ENCODE measurements around a stretch of chr14.

- PRO-cap, 5 experiments: no peak in any of the 5 experiments
- RAMPAGE, long total RNA, 2 experiments: no peak in any of the 2 experiments
- RRBS: no CpG with 5 or more reads among the region's 34 CpGs
Measured at GRCh38 chr14:104389727-104390504, 189.6 kb upstream of the C14orf180 start.

- PRO-cap, 5 experiments: peak in 1 of 5 experiments; most common plus-strand start chr14:104567581 (in 1)
- RAMPAGE, long total RNA, 2 experiments: no peak in any of the 2 experiments
- RRBS: 27% methylated on average over 4 of the region's 21 CpGs
Measured at GRCh38 chr14:104567296-104567942, 12.1 kb upstream of the C14orf180 start.

- PRO-cap, 5 experiments: peak in 2 of 5 experiments; most common minus-strand start chr14:104650395 (in 2)
- RAMPAGE, long total RNA, 2 experiments: no peak in any of the 2 experiments
- RRBS: 5% methylated on average over 15 of the region's 58 CpGs
Measured at GRCh38 chr14:104649775-104650819, 39.3 kb upstream of the INF2 start.

DNA sequence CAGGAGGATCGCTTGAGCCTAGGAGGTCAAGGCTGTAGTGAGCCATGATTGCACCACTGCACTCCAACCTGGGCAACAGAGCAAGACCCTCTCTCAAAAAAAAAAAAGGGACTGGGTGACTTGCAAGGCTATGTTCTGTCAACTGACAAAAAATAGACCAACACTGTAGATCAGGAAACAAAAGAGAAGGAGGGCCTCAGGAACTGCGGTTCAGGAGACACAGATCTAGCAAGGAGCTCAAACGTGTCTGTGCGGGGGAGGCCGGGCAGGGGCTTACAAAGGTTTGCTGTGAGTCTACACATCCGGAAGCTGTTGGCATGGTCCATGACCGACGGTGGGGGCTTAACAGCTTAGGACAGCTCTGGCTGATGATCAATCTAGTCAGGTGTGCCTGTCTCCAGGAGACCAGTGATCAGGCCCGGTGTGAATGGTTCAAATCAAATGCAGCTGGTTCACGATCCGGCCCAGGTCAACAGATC lies 31.6 kb upstream of the INF2 start:
- PRO-cap, 5 experiments: no peak in any of the 5 experiments
- RAMPAGE, long total RNA, 2 experiments: no peak in any of the 2 experiments
- RRBS: 2% methylated on average over 4 of the region's 11 CpGs

GRCh38 chr14:104676699-104677169 lies 12.7 kb upstream of the INF2 start:
- PRO-cap, 5 experiments: no peak in any of the 5 experiments
- RAMPAGE, long total RNA, 2 experiments: no peak in any of the 2 experiments
- RRBS: no CpG with 5 or more reads among the region's 17 CpGs

GRCh38 chr14:104701419-104701815 lies 12.0 kb downstream of the INF2 start:
- PRO-cap, 5 experiments: no peak in any of the 5 experiments
- RAMPAGE, long total RNA, 2 experiments: no peak in any of the 2 experiments
- RRBS: no CpG with 5 or more reads among the region's 37 CpGs

- PRO-cap, 5 experiments: no peak in any of the 5 experiments
- RAMPAGE, long total RNA, 2 experiments: no peak in any of the 2 experiments
- RRBS: 75% methylated on average over 7 of the region's 15 CpGs
Measured at GRCh38 chr14:104706767-104707191, 17.2 kb upstream of the ADSS1 start.

DNA sequence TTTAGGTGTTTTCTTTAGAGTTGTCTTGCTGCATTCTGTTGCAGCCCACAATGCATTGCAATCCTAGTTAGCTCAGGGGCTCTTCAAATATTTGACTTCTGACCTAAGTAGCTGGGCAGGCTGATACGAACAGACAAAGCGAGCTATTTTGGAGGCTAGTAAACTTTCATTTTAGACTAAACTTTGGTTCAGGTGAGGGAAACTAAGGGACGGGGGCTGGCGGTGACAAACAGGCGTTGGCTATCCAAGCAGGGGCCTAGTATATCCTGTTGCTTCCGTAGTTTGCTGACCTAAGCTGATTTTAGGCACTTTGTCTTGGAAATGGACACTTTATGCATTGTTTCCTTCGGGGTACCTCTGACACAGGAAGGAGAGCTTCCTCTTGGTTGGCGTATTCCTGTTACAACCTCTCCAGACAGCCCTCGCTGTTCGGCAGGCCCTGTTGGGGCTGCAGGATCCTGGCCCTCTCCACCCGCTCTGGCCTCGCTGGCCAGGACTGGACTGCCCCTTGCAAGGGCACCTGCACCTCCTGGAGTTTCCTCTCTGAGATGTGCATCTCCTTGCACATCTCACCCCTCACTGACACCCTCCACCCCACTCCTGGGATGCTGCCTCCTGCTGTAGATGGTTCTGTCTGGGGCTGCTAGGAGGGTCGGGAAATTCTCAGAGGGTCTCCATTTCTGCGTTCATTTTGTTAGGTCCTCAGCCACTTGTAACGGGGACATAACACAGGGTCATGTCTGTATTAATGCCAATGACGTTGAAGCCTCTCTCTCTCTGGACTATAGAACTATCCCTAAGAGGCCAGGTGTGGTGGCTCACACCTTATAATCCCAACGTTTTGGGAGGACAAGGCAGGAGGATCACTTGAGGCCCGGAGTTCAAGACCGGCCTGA lies 14.4 kb downstream of the SIVA1 start:
- PRO-cap, 5 experiments: peak in 5 of 5 experiments; most common plus-strand start position 94 of the sequence (in 5)
- RAMPAGE, long total RNA, 2 experiments: no peak in any of the 2 experiments
- RRBS: no CpG with 5 or more reads among the region's 19 CpGs

GRCh38 chr14:104779889-104780294 lies 15.7 kb downstream of the AKT1 start:
- PRO-cap, 5 experiments: no peak in any of the 5 experiments
- RAMPAGE, long total RNA, 2 experiments: no peak in any of the 2 experiments
- RRBS: no CpG with 5 or more reads among the region's 17 CpGs

DNA sequence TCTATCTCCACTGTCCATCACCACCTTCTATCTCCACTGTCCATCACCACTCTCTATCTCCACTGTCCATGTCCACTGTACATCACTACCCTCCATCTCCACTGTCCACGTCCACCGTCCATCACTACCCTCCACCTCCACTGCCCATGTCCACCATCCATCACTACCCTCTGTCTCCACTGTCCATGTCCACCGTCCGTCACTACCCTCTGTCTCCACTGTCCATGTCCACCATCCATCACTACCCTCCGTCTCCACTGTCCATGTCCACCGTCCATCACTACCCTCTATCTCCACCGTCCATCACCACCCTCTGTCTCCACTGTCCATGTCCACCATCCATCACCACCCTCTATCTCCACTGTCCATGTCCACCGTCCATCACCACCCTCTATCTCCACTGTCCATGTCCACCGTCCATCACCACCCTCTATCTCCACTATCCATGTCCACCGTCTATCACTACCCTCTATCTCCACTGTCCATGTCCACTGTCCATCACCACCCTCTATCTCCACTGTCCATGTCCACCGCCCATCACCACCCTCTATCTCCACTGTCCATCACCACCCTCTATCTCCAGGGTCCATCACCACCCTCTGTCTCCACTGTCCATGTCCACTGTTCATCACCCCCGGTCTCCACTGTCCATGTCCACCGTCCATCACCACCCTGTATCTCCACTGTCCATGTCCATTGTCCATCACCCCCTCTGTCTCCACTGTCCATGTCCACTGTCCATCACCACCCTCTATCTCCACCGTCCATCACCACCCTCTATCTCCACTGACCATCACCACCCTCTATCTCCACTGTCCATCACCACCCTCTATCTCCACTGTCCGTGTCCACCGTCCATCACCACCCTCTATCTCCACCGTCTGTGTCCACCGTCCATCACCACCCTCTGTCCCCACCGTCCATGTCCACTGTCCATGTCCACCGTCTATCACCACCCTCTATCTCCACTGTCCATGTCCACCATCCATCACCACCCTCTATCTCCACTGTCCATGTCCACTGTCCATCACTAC lies 3.7 kb upstream of the CEP170B start:
- PRO-cap, 5 experiments: no peak in any of the 5 experiments
- RAMPAGE, long total RNA, 2 experiments: start-site peak on the minus strand in 1 of 2 experiments, centred at position 570 of the sequence, 32 reads per replicate
- RRBS: no CpG with 5 or more reads among the region's 20 CpGs

GRCh38 chr14:104865525-104866312 lies 651 bp downstream of the CEP170B start:
- PRO-cap, 5 experiments: peak in 2 of 5 experiments; most common plus-strand start chr14:104865925 (in 1); most common minus-strand start chr14:104865696 (in 1)
- RAMPAGE, long total RNA, 2 experiments: no peak in any of the 2 experiments
- RRBS: 3% methylated on average over 37 of the region's 81 CpGs

DNA sequence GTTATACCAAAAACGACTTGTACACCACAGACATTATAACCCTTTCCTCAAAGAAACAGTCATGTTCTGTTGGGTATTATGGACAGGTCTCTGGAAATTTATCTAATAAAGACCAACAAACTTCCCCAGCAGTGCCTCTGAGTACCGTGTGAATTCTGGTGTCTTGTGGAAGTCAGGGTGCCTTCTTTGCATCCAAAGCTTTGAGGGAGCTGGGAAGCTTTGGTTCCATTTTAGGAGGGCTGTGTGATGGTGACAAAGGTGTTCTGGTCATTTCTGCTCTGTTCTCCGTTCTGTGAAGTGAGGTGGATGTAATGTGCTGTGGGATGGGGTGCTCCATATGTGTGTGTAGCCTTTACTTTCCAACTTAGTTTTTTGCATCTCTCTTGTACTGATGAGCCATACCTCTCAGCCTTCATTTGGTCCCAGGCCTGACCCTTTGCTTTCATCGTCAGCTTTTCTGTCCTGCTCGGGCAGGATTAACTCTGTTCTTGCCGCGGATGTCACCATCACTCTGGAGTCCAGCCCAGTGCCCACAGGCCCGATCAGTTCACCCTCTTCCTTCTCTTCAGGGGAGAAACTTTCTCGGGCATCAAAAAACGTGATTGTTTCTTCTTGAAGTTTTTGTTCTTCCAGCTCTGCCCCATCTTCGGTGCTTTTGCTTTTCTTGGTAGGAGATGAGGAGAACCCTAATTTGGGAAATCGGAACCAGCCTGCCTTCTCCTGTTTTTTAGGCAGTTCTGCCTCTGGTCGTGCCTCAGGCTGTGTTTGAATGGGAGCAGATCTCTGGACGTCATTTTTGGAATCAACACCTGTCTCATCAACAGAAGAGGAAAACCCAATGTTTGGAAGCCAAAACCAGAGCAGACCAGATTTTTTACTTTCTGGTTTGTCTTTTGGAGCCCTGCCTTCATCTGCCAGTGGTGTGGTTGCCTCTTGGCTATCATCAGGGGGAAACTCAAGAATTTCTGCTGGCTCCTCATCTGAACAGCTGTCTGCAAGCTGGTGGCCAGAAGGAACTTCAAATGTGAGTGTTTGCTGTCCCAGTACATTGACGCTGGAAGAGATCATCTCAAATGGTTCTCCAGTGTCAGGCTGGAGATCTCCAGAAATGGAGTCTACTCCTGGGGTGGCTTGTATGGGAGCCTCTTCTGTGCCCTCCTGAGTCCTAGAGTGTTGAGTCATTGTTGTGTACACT lies 13.4 kb downstream of the PLD4 start:
- PRO-cap, 5 experiments: no peak in any of the 5 experiments
- RAMPAGE, long total RNA, 2 experiments: no peak in any of the 2 experiments
- RRBS: no CpG with 5 or more reads among the region's 15 CpGs

GRCh38 chr14:104957200-104957879 lies 20.8 kb downstream of the AHNAK2 start:
- PRO-cap, 5 experiments: no peak in any of the 5 experiments
- RAMPAGE, long total RNA, 2 experiments: no peak in any of the 2 experiments
- RRBS: 18% methylated on average over 3 of the region's 21 CpGs

DNA sequence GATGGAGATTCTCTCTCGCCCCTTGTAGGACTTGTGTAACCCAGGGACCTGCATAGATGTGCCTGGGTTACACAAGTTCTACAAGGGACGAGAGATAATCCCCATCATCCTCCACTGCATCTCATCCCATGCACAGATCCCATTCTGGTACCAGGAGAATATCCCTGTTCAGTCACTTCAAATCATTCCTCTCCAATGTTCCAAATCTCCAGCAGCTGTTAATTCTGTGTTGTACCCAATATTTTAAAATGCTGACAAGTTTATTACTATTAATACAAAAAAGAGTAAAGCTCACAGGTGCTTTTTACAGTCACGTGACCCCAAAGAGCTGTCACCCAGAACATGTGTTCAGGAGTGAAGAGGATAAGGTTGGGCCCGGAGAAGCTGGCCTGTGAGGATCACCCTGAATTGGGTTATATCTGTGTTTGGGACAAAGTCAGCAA lies 2.7 kb downstream of the CDCA4 start:
- PRO-cap, 5 experiments: no peak in any of the 5 experiments
- RAMPAGE, long total RNA, 2 experiments: no peak in any of the 2 experiments
- RRBS: no CpG with 5 or more reads among the region's 4 CpGs

DNA sequence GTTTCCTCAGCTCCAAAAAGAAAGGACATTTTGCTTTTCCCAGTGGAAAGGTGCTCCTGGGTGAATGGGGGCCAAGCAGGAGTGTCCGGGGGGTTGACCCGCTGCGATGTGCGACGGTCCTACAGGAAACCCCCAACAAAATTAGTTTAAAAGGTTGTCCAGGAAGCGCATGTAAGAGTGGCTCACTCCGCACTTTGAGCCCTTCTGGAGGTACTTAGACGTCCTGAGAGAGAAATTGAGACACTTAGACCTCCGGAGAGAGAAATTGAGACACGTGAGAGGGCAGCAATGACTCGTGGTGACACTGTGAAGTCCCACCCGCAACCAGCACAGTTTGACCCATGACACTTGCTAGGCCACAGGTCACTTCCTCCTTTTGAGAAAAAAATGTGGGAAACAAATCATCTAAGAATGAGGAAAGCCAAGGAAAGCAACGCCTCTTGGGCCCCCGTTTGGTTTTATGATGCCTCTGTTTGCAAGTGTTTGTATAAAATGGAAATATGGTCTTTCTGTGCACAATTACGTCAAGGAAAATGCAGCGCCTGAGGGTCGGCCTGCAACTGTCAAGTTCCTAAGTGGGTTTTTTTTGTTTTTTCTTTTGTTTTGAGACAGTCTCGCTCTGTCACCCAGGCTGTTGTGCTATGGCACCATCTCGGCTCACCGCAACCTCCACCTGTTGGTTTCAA lies 13.5 kb upstream of the CDCA4 start:
- PRO-cap, 5 experiments: no peak in any of the 5 experiments
- RAMPAGE, long total RNA, 2 experiments: no peak in any of the 2 experiments
- RRBS: no CpG with 5 or more reads among the region's 20 CpGs

GRCh38 chr14:105069664-105070727 lies 4.8 kb upstream of the GPR132 start:
- PRO-cap, 5 experiments: peak in 5 of 5 experiments; most common plus-strand start chr14:105070020 (in 3); most common minus-strand start chr14:105069878 (in 1)
- RAMPAGE, long total RNA, 2 experiments: no peak in any of the 2 experiments
- RRBS: no CpG with 5 or more reads among the region's 28 CpGs

DNA sequence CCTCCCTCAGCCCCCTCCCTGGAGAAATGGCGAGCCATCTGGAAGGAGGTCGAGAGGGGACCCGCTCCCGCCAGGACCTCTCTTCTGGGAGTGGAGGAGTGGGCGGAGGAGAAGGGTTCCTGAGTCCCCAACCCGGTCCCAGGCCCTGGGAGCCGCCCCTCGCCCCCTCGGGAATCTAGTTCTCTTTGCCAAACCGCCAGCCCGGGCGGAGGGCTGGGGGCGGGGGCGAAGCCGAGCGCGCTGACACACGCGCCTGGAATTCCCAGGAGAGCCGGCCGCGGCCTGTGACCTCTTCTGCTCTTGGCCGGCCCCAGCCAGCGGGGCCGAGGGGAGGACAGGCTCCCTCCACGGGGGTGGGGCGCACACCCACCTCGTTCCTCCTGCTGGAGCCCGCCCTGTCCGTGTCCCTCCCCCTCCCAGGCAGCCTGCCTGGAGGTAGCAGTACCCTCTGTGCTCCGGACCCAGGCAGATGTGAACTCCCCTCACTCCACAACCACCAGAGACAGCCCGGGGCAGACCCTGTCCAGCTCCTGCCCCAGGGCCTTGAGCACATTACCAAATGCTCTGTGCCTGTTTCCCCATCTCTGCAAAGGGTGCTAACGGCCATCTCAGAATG lies 23.0 kb upstream of the GPR132 start:
- PRO-cap, 5 experiments: no peak in any of the 5 experiments
- RAMPAGE, long total RNA, 2 experiments: no peak in any of the 2 experiments
- RRBS: 10% methylated on average over 17 of the region's 33 CpGs

- PRO-cap, 5 experiments: no peak in any of the 5 experiments
- RAMPAGE, long total RNA, 2 experiments: no peak in any of the 2 experiments
- RRBS: 29% methylated on average over 9 of the region's 20 CpGs
Measured at GRCh38 chr14:105170855-105171542, 2.4 kb upstream of the JAG2 start.

- PRO-cap, 5 experiments: no peak in any of the 5 experiments
- RAMPAGE, long total RNA, 2 experiments: no peak in any of the 2 experiments
- RRBS: 97% methylated on average over 5 of the region's 26 CpGs
Measured at GRCh38 chr14:105173022-105173807, 4.6 kb upstream of the JAG2 start.

- PRO-cap, 5 experiments: no peak in any of the 5 experiments
- RAMPAGE, long total RNA, 2 experiments: no peak in any of the 2 experiments
- RRBS: 51% methylated on average over 10 of the region's 20 CpGs
Measured at GRCh38 chr14:105199037-105199581, 18.0 kb upstream of the NUDT14 start.

All from liver (tissue), 9 donors.